Ishikawa (cell line): ENCODE results near the genes ZNF345 and ZNF875.

DNA sequence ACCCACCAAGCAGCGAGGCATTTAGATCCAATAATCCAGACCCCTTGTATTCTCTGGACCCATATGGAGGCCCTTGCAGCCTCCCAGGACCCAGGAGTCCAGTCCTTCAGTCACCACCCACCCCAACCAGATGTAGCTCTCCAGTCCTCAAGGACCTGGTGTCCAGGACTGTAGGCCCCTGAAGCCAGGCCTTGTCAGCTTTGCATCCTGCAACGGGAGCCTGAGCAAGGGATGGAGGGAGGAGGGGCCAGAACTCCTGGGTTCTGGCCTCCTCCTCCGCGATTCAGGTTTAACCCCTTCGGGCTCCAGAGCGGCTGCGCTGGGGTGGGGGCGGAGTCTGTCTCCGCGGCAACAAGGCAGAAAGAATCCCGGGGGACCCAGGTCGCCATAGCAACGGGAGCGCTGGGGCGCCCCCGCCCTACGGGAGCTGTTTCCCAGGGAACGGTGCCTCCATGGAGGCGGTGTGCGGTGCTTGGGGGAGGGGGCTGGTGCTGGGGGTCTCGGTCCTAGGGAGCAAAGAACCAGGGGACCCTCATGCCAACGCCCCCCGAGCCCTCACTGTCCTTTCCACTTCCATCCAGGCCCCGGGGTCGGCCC lies 810 bp downstream of the APLP1 start:
- RRBS, result under 1% methylated on average over 2 of the region's 25 CpGs

GRCh38 chr19:35881947-35882897 lies 13.8 kb downstream of the APLP1 start:
- RRBS, result no CpG with 5 or more reads among the region's 9 CpGs

DNA sequence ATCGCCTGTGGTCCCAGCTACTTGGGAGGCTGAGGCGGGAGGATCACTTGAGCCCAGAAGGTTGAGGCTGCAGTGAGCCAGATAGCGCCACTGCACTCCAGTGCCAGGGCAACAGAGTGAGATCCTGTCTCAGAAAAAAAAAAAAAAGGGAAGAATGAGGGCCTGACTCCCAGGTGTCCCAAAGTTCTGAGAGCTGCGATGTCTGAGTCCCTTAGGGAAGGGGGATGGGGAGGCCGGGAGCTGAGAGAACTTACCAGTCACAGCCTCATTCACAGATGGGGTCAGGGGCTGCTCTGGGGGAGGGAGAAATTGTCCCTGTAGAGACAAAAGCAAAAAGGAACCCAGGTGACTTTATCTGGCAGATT lies 4.1 kb upstream of the HCST start:
- RRBS, result 55% methylated on average over 1 of the region's 5 CpGs

- RRBS, result 2% methylated on average over 20 of the region's 57 CpGs
Measured at GRCh38 chr19:35931135-35932283, 4.7 kb upstream of the LRFN3 start.

GRCh38 chr19:36041826-36042196 lies 9.1 kb upstream of the CLIP3 start:
- RRBS, result no CpG with 5 or more reads among the region's 3 CpGs

DNA sequence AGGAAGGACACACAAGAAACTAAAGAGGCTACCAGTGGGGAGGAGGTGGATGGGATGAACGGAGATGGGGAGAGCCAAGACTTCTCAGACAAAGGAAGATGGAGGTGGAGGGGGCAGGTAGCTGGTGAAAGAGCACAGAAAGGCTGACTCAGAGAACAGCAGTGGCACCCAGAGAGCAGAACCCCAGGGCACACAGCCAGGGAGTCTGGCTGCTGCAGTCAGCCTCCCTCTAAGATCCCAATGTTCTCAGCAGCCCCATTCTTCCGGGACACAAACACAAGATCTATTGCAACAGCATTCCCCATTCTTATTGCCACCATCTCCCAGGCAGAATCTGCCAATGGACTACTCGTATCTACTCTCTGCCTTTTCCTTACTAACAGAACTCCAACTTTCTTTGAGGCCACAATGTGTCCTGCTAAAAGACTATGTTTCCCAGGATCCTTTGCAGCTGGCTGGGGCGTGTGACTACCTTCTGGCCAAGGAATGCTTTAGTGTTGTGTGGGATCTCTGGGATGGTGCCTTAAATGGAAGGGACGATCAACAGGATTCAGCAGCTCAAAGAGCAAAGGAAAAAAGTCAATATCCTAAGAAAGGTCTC lies 7.6 kb downstream of the THAP8 start:
- RRBS, result no CpG with 5 or more reads among the region's 5 CpGs

- RRBS, result no CpG with 5 or more reads among the region's 18 CpGs
Measured at GRCh38 chr19:36155496-36156834, 3.7 kb upstream of the COX7A1 start.

- RRBS, result no CpG with 5 or more reads among the region's 47 CpGs
Measured at GRCh38 chr19:36850632-36851596, at the start of gene ZNF345. ZNF345 (plus strand) TSS chr19:36850876.

DNA sequence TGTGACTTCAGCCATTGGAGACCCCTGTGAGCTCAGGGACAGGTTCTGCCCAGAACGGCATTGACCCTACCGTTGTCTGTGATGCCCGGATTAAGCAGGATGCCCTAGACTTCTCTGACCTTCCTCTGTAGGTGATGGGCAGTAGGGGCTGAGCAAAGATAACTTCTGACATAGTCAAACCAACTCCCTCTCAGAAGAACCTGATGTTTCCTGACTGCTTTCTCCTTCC lies 835 bp downstream of the ZNF345 start:
- RRBS, result no CpG with 5 or more reads among the region's 3 CpGs

DNA sequence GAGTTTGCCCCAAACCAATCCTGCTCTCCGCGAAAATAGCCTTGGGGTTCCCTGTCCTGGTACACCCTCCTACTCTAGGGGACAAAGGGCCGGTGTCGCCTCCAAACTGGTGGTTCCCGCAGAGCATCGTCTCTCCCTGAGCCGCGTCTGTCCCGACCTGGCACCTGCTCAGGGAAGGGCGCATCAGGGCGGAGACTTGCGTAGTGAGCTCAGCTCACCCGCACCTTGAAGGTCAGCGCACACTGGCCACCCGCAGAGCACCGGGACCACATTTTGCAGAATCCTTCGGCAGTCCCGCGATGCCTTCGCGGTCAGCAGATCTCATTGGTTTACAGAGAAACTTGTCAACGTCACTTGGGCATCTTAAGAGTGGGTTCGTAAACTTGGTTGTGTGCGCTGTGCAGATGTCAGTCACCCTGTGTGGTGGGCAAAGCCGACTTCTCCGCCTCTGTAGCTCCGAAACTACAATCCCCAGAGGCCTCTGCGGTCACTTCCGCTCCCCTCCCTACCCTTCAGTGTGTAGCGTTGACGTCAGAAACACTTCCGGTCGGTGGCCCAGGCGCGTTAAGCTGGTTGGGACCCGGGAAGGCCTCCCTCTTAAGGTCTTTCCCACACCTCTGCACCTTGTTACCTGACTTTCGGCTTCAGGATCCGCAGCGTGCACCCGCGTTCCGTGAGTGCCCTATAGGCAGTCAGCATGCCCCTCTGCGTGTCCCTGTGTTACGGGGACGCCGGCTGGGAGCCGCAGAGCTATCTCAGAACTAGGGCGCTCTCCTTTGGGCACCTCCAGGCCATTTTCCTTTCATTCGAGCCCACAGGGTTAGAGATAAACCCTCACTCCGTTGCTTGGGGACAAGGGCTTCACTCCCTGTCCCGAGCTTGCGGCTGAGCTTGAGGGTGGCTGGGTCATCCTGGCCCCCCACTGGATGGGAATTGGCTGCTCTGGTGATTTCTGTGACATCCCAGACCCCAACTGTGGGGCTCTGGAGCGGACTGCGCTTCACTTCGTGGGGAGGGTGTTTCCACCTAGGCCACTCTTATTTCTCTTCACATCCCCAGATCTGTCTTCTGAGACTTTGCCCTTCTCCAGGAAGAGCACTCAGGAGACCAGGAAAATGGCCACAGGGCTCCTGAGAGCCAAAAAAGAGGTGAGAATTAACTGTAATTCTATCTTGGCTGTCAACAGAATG lies at the start of gene ZNF875:
Gene ZNF875 (plus strand): TSS at position 540 of the 1,190 bp plus-strand sequence.
- RRBS, result 96% methylated on average over 1 of the region's 55 CpGs

DNA sequence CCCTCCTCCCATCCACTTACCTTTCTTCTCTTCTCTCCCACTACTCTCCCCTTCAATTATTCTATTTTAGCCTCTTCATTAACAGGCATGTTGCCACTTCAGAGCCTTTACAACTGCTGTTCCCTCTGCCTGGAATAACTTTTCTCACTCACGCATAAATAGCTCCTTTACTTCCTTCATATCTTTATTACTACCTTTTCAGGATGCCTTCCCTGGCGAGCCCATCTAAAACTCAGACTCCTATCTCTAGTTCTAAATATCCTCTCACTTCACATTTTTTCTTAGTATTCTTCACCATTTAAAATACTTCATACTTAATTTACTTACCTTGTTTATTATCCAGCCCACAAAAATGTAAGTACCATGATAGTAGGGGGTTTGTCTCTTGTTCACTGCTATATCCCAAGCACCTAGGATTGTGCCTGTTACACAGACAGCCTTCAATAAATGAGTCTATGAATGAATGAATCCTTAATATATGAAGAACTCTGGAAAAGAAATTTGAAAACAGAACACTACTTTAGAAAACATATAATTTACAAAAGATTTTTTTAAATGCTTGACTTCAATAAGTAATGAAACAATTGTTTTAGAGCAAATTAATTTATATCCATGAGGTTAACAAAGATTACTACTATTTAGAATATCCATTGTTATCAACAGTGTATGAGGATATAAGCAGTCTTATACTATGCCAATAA lies 2.1 kb downstream of the ZNF569 start:
- RRBS, result no CpG with 5 or more reads among the region's 2 CpGs

DNA sequence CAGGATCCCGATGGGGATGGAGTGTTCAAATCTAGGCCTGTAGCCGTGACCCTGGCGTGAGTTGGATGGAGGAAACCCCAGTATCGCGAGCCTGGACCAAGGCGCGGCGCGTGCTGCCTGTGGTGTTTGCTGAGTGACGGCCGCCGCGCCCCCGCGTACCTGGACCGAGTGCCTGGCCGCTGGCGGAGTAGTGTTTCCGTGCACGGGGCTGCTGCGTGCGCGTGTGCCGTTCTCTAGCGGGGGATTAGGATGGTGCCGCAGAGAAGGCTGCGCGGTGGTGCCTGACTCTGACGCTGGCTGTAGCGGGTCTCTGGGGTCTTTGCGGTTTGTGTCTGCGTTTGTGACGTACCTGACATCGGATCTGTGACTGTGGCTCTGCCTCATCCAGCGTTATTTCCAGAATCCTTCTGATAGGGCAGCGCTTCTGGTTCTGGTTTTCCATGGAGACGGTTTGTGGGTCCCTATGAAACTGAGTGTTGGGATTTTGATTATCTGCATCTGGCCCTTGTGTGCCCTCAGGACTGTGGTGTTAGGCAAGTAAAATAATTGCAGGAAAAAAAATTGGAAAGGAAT lies 782 bp upstream of the ZFP30 start:
- RRBS, result no CpG with 5 or more reads among the region's 37 CpGs

- RRBS, result no CpG with 5 or more reads among the region's 2 CpGs
Measured at GRCh38 chr19:37771314-37771979, 7.9 kb downstream of the ZNF573 start.

DNA sequence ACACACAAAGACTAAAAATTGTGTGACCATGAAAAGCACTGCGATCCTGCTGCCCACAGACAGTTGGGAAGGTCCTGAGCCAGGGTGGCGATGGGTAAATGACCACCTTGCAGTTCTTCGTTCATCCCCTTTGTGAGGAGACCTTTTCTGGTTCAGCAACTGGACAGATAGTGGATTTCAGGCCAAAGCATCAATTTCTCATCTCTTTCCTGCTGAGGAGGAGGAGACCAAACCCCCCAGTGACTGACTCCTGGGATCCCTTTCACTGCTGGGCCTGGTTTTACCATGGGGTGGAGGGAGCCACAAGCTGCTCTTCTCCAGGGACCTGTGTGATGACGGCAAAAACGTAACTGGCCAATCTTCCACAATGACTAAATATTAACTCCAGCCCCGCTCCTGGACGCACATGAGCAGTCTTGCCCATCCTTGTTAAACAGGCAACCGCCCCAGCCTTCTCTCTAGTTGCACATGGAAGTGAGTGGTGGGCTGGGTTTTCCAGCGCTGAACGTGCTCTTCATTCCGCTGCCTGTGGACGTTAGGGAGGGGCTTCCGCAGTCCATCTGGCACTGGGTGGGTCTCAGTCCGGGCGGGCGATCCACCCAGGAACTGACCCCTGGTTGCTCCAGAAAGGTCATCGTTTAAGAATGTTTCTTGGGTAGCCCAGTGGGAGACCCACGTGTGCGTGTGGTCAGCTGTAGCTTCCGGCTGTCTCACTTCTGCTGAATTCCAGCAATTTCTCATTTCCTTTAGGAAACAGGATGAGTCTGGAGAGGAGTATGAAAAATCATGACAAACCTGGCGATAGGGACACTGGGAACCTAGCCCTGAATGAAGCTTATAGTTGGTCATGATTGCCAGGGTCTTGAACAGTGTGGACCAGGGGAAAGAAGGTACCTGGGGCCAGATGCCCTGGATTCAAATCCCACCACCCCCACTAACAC lies 92.3 kb downstream of the SIPA1L3 start:
- RRBS, result 83% methylated on average over 6 of the region's 21 CpGs

- RRBS, result no CpG with 5 or more reads among the region's 10 CpGs
Measured at GRCh38 chr19:38111646-38112078, 112.4 kb downstream of the DPF1 start.

DNA sequence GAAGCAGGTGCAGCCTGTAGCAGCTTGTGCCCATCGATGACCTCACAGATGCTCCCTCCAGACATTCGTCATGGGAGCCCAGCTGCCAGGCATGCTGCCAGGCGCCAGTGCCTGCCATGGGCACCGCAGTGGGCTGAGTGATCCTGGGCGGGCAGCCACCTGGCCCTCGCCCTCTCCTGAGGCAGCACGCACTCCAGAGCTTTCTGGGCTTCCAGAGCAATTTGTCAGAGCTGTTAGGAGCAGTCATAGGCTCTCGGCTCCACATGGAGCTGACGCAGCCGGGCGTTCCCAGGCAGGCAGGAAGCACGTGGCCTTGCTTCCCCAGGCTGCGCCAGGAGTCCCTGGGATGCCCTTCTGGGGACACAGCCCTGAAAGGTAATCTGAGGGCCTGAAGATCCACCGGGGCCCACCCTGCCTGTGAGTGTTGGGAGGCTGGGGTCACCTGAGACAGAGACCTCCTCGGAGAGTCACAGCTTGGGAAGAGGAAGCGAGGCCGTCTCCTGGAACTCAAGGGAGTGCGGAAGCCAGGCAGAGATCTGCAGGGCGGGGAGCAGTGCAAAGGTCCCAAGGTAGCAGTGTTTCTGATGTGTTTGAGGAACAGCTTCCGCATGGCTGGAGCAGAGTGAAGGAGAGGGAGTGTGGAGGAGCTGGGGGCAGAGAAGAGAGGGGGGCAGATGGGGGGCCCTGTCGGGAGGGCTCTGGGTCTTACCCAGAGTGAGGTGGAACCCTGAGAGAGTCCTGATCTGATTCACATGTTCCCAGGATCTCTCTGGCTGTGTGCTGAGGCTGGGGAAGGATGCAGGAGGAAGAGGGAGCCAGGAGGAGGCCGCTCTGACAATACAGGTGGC lies 50.5 kb downstream of the DPF1 start:
- RRBS, result 96% methylated on average over 4 of the region's 22 CpGs

GRCh38 chr19:38318645-38319030 lies 1.0 kb upstream of the KCNK6 start:
- RRBS, result no CpG with 5 or more reads among the region's 6 CpGs

DNA sequence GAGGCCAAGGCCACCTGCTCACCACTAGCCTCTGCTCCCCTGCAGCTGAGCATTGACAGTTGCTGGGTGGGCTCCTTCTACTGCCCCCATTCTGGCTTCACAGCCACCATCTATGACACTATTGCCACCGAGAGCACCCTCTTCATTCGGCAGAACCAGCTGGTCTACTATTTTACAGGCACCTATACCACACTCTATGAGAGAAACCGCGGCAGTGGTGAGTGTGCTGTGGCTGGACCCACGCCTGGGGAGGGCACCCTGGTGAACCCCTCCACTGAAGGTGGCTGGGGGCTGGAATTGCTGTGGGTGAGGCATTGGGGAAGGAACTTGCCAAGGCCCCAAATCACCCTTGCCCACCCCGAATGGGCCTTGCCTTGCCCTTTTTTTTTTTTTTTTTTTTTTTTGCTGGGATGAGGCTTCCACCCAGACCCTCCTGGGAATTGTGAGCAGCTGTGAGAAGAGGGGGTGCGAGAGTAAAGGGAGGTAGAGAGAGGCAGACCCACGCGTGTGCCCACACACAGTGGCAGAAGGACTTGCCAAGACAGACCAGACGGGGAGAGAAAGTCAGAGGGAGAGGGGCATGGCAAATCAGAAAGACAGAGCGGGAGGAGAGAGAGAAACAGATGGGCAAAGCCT lies 16.7 kb downstream of the CATSPERG start:
- RRBS, result no CpG with 5 or more reads among the region's 11 CpGs

DNA sequence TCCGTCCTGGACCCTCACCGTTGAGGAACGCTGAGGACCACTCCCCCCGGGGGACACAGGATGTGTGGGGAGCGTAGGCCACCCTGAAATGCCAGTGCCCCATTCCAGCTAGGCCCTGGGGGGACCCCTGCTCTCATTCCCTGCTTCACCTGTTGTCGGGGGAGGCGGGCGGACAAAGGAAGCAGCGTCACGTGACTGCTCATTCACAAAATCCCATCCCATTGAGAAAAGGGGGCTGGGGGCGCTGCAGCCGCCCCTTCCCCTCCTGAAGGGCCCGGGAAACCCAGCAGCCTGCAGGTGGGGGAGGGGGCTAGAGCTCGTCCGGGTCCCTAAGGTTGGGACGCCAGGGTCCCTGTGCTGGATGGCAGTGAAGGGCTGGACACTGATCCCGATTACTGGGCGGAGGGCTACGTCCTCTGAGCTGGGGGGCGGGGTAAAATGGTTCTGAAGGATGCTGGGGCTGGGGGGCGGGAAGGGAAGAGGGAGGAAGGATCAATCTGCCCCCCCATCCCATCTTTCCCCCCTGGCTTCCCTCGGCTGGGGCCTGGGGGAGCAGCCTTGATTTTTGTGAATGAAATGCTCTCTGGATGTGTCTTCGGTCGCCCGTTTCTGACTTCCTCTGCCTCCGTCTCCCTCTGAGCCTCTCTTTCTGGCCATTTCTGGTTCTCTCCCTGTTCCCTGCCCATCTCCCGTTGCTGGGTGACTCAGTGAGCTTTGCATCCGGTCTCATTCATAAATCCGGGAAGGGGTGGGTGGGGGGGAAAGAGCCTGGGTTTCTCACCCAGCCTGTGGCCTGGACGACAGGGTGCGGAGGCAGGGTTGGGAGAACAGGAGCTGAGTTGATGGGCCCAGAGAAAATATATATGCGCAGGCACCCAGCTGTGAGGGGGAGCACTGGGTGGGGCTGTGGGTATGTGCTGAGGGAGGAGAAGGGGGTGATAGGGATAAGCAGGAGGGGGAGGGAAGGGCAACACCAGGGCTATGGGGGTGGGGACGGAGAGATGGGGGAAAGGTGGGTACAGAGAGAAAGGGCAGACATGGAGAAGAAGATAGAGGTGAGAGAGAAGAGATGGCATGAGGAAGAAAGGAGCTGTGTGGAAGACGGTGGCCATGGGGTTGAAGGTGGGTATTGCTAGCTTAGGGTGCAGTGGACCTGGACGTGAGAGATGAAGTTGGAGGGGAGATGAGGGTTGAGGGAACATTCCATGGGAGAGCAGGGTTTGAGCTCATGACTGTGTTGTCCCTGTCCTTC lies 960 bp downstream of the SPRED3 start:
- RRBS, result 19% methylated on average over 3 of the region's 35 CpGs

GRCh38 chr19:38395642-38395893 lies 7.1 kb downstream of the SPRED3 start:
- RRBS, result 96% methylated on average over 12 of the region's 32 CpGs